ENCODE measurements around the gene TBCC.

DNA sequence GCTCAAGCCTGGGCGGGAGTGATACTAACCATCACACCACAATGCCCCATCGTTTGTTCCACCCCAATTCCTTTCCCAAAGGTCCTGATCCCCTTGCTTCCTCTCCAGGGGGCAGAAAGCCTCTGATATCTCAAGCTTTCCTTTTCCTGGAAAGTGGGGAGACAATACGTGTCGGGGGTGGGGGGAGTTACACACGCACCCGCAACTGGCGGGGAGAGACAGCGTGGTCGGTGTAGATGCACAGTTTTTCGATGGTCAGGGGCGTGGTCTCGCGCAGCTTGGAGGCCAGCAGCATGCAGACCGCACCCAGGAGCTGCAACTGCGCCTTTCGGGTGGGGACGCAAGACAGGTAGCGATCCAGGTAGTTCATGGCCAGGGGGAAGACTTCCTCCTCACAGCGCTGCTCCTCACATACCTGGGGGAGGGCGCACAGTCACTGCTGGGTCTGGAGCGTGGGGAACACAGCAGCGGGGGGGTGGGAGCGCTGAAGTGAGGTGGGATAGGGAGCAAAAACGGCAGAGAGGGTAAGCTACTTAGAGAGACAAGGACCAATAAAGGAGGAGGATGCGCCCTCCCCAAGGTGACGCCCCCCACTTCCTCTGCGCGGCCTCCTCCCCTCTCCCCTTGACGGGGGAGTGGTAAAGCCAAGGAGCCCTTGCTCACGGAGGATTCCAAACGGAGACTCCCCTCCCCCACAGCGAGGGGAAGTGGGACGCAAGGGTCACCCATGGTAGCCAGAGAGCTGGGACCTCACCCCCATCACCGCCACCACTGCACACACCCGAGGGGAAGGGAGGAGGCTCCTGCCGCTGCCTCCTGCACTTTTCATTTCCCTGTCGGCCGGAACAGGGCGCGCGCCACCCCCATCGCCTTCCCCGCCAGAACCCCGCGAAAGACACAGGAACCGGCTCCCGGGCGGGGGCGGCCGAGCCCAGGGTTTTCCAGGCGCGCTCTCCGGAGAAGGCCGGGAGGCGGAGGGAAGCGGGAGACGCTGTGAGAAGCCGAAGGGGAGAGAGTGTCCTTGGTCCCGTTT is 1.1 kb downstream of the CCND3 start:
- RRBS = 1% methylated on average over 16 of the region's 59 CpGs

GRCh38 chr6:42025311-42025919 is 24.9 kb upstream of the TAF8 start:
- RRBS = no CpG with 5 or more reads among the region's 12 CpGs

DNA sequence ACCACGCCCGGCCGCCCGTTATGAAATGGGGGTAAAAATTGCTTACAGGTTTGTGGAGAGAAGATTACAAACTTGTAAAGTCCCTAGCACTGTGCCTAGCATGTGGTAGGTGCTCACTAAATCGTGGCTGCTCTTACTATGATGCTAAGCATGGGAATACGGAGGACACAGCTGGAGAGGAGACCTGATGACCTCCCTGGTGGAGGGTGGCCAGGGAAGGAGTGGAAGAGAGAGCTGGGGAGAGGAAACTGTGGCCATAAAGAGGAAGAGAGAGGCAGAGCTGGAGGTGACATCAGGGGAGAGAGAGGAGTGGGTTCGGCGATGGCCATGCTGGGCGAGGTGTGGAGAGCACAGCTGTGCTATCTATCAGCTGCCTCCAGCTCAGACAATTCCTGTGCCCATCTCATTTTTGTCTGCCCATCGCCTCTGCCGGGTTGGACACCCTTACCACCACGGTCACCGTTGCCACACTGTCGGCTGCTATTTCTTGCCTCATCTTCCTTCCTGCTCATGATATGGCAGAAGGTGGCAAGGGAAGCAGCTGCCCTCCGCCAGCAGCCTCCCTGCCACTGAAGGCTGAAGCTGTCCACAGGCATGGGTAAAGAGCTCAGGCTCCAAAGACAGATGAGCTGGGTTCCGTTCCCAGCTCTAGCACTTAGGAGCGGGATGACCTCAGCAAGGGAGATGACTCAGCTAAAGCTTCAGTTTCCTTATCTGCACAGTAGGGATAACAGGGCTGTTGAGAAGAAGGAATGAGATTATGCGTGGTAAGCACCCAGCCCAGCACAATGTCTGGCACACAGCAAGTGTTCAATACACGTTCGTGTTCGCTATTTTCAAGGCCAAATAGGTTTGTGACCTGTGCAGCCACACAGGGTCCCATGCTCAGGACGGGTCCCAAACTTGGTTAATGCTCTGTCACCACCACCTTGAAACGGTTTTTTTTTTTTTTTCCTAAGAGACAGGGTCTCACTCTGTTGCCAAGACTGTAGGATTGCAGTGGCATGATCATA is 22.0 kb upstream of the TAF8 start:
- RRBS = no CpG with 5 or more reads among the region's 23 CpGs

- RRBS = no CpG with 5 or more reads among the region's 11 CpGs
Observed at GRCh38 chr6:42046552-42047279, 3.6 kb upstream of the TAF8 start.

GRCh38 chr6:42103935-42105255 is 38.0 kb downstream of the C6orf132 start:
- RRBS = 3% methylated on average over 51 of the region's 95 CpGs

- RRBS = no CpG with 5 or more reads among the region's 10 CpGs
Observed at GRCh38 chr6:42123588-42124100, 18.8 kb downstream of the C6orf132 start.

GRCh38 chr6:42136486-42137257 is 5.7 kb downstream of the C6orf132 start:
- RRBS = no CpG with 5 or more reads among the region's 14 CpGs

DNA sequence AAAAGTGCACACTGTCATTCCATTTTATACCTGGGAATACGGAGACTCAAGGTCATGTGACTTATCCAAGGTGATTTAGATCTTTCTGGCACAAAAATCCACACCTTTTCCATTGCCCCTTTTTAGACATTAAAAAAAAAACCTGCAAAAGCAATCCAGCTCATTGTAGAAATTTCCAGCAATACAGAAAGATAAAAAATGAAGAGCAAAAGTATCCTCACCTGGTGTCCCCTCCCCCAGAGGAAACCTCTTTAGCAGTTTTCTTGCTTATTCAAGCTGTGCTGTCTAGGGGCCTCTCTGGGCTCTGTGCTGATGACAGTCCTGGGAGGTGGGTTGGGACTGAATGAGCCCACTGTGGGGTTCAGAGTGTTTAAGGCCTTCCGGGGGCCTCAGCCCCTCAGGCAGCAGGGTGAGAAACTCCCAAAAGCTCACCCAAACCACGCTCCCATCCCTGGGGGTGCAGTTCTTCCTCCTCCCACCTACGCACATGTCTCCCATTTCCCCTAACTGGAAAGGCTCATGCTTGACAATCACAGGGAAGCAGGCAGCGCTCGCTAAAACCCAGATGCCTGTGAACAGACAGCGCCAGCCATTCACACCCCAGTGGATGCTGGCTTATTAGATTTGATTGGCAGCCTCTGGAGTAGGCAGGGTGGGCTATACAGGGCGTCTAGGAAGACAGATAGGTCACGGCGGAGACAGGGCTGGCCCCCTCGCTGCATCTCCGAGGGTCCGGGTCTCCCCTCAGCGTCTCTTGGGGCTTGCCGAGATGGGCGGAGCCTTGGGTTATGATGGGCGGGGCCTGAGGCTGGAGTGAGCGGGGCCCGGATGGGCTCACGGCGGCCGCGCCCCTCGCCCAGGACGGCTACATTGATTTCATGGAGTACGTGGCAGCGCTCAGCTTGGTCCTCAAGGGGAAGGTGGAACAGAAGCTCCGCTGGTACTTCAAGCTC is 4.5 kb downstream of the GUCA1A start:
- RRBS = 11% methylated on average over 6 of the region's 28 CpGs

- RRBS = no CpG with 5 or more reads among the region's 13 CpGs
Observed at GRCh38 chr6:42450069-42450740, 1.5 kb downstream of the TRERF1 start.

- RRBS = 2% methylated on average over 4 of the region's 31 CpGs
Observed at GRCh38 chr6:42452665-42453038, 926 bp upstream of the TRERF1 start.

- RRBS = 16% methylated on average over 6 of the region's 29 CpGs
Observed at GRCh38 chr6:42744865-42745586, 877 bp downstream of the TBCC start.

GRCh38 chr6:42745587-42746207 is at the start of gene TBCC:
Gene TBCC, minus strand, starts transcription at chr6:42746103.
- RRBS = 3% methylated on average over 17 of the region's 52 CpGs

DNA sequence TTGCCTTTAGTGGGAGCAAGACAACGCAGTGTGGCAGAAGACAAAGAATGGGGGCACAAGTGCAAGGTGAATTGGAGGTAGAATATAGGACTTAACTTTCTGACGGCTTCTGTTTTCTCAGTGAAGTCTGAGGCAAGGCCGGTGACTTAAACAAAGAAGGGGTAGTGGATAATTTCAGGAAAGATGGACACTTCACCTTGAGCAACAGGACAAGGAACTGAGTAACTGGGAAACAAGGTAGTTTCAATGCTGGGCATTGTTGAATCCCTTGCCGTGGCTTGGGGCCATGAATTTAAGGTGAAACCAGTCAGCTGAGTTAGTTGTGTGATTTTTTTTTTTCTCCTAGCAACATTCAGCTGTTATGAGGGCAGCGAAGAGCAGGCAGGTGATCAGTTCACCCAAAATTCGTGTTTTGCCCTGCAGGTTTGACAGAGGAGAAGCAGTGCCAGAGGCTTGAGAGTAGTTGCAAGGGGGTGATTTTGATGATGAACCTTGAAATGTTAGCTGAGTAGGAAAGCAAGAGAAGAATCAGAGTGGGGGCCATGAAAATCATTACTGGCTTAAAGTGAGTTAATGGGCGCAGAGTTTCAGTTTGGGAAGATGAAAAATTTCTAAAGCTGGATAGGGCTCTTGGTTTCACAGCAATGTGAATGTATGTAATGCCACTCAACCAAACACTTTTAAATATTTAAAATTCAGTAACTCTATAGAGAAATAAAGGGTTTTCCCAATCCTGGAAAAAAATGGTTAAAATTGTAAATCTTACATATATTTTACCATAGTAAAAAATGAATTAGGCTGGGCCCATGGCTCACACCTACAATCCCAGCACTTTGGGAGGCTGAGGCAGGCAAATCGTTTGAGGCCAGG is 6.9 kb downstream of the BICRAL start:
- RRBS = no CpG with 5 or more reads among the region's 8 CpGs

DNA sequence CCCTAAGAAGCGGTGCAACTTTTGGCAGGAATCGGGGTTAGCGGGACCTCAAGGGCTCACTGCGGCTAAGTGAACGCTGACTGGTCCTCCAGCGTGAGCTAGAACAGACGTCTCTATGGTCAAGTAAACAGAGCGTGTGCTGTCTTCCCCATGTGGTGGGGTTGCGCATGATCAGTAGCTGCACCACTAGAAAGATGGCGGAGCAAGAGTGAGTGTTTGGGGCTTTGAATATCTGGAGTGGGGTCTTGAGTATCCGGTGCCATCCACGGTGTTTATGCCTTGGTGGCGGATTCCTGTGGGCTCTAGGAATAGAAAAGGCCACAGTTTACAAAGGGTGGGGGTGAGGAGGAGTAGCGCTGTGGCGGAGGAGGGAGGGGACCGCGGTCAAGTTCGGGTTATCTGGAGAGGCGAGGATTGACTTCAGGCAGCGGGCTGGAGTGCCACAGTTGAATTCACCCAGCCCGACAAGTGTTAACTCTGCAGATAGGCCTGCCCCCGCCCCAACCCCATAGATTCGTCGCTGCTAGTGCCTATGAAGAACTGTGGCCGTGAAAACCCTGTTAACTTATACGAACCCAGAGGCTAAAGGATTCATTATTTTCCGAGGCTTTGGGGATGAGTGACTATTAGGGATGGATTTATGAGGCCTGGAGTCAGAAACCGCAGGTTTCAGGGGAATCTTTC is 470 bp downstream of the RPL7L1 start:
- RRBS = no CpG with 5 or more reads among the region's 28 CpGs

DNA sequence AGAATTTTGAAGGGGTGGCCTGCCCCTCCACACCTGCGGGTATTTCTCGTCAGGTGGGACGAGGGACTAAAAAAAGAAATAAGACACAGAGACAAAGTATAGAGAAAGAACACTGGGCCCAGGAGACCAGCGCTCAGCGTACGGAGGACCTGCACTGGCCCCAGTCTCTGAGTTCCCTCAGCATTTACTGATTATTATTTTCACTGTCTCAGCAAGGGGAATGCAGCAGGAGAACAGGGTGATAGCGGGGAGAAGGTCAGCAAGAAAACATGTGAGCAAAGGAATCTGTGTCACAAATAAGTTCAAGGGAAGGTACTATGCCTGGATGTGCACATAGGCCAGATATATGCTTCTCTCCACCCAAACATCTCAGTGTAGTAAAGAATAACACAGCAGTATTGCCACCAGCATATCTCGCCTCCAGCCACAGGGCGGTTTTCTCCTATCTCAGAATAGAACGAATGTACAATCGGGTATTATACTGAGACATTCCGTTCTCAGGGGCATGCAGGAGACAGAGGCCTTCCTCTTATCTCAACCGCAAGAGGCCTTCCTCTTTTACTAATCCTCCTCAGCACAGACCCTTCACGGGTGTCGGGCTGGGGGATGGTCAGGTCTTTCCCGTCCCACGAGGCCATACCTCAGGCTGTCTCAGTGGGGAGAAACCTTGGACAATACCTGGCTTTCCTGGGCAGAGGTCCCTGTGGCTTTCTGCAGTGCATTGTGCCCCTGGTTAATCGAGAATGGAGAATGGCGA is 3.2 kb upstream of the C6orf226 start:
- RRBS = no CpG with 5 or more reads among the region's 19 CpGs

DNA sequence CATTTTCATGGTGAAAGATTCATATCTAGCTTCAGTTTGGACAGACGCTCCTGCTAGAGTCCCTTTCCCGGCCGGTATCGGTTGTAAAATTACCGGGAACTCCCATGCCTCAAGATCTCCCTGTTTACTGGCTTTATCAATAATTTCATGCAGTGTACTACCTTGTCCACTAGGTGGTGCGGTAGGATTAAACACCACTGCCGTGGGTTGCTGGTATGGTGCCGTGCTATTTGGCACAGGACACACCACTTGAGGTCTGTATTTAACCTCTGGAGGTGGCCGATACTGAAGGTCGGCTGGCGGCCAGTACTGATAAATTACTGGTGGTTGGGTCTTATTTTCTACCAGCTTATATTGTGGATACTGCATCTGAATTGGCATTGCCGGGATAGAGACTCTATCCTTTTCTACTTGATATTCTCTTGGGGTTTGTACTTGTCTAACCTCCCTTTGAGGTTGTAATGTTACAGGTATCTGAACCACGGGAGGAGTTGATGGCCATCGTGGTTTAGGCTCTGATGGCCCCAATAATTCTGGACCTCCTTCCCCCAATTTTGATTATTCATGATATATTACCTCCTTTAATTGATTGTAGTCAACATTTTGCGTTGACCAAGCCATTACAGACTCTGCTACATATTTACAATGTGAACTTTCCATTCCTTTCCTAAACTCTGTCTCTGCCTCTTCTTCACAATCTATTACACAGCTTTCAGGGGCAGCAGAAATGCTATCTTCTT is 11.0 kb upstream of the C6orf226 start:
- RRBS = no CpG with 5 or more reads among the region's 15 CpGs

DNA sequence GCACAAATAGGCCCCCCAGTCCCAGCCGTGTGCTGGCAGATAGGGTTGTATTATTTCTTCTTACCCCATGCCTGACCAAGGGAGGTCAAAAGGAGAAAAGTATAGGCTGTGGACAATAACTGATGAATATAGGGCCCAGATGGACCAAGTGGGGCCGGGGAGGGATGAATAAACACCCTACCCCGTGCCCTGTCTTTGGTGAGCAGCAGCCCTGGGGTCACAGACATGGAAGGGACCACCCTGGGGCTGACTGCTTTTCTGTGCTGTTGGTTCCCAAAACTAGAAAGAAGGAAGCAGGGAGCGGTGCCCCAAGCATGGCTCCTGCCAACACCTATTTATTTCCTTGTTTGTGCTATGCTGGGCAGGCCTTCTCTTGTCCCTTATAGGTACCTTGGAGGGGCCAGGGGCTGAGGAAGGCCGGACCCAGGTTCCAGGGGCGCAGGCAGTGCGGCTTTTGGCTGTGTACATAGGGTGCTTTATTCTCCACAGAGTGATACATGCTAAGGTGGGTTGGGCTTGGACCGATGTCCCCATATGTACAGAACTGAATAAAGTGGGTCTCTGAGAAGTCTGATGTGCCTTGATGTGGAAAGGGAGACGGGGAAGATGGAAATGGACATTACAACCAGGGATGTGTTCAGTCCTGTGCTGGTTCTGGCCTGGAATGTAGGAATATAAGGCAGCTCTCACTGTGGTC is 1.8 kb downstream of the MEA1 start:
- RRBS = no CpG with 5 or more reads among the region's 9 CpGs

GRCh38 chr6:43046562-43046926 is 7.1 kb downstream of the CUL7 start:
- RRBS = no CpG with 5 or more reads among the region's 7 CpGs

DNA sequence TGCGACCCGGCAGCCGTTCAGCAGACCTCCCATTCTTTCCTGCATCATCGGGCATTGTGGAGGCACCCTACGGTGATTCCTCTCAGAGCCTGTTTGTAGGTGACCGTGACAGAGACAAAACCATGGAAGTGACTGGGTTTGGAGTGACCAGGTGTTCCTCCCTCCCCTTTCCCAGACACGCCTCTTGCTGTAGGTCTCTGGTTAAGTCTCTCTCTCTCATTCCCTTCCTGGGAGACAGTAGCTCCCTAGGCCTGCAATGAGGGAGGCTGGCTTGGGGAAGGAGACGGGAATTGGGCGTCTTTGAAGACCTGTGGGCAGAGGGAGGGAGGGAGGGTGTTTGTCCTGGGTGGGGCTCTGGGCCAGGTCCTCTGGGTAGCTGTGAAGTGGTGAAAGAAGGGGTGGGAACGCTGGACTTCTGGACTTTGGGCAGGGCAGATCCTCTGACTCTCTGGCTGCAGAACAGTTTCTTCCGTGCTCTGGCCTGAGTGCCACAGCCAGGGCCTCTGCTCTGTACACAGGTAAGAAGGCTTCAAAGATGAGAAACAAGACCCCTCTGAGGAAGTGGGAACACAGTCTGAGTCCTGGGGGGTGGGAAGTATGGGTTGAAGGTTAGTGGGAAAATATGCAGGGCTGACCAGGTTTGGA is 779 bp downstream of the KLC4 start:
- RRBS = no CpG with 5 or more reads among the region's 11 CpGs

DNA sequence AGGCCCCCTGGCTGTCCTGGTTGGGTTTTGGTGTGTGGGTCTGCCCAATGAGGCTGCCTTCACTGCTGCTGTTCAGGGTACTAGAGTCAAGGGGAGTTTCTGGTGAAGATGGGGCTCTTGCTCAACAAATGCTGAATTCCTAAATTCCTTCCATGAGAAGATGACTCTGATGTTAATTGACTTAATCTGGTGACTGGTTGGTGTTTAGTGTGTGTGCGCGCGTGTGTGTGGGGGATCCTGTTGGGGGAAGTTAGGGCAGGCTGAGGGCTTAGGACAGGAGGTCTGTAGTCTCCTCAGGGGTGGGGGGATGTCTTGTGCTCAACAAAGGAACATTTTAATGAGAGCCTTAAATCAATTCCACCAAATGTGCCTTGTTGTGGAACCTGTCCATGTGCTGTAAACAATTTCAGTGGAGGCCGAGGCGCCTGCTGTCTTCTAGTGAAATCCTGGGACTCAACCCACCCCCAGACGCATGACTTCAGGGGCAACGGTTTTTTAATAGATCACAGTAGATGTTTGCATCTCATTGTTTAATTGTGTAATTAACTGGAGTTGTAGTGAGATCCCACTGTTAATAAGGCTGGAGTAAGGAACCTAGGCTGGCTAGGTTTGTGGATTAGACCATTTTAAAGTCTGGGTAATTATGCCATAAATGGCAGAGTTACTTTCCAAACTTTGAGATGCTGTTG is 2.1 kb downstream of the PTK7 start:
- RRBS = no CpG with 5 or more reads among the region's 7 CpGs

All from mononuclear cell (primary cell).